Hair follicle dermal papilla cell (primary cell): ENCODE measurements around a stretch of chrX.

GRCh38 chrX:38358220-38358419 is 5.7 kb downstream of the OTC start:
- CAGE, long polyA plus RNA = no peak

GRCh38 chrX:38868664-38869696 is 67.7 kb downstream of the MID1IP1 start:
- CAGE, long polyA plus RNA = no peak

GRCh38 chrX:38987155-38987492 is 185.9 kb downstream of the MID1IP1 start:
- CAGE, long polyA plus RNA = no peak

- CAGE, long polyA plus RNA = no peak
Measured at GRCh38 chrX:39296571-39297124, 495.4 kb downstream of the MID1IP1 start.

DNA sequence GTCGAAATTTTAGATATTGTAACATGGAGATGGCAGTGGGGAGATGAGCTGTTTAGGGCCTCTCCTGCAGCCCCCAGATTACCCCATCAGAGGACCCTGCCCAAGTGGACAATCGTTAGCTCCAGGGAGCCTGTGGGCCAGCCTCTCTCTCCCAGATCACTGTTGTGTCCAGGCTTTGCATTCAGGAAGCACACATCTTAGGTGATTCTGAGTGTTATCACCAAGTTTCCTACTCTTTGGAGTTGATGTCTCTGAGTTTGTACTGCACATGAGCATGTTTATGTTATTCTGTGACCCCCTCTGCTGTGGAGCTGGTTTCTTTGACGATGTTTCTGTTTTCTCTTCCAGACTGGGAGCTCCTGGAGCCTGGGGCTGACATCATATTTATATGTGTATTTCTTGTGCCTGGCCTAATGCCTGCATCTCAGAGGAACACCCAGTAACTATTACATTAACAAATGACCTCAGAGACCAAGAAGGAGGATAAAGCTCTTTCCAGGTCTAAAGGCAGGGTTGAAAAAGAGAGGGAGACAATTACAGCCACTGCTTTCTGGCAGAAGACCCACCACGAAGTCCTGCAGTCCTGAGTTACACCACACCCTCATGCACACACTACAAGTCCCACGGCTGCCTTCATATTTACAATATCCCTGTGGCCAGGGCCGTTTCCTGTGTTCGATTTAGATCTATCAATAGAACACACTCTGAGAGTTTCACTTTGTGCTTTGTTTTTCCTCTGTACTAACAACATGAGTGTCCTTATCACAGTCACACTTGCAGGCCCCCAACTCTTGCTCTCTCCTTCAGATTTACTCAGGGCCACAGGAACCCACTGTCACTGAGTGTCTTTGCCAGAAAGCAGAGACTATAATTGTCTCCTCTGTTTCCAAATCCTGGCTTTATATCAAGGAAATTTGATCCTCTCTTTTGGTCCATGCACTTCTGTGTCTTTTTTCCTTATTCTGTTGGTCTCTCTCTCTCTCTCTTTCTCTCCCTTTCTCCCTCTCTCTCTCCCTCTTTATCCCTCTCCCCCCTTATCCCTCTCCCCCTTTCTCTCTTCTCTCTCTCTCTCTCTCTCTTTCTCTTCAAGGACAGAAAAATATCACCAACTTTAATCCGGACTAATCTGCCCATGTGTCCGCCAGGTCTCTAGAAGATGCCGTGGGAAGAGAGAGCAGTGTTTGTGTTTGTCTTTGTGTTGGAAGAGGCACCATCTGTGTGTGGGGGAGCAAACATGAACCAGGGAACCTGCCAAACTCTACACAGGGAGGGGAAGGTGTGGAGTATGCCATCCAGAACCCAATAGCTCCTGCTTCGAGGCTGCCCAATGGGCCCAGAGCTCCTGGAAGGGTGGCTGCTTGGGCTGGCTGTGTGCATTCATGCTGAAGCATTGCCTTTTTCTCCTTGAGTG is 535.6 kb downstream of the MID1IP1 start:
- CAGE, long polyA plus RNA = no peak

GRCh38 chrX:39477489-39478262 is 620.1 kb downstream of the BCOR start:
- CAGE, long polyA plus RNA = no peak

- CAGE, long polyA plus RNA = no peak
Measured at GRCh38 chrX:39491480-39491924, 606.3 kb downstream of the BCOR start.

- CAGE, long polyA plus RNA = no peak
Measured at GRCh38 chrX:39534125-39534435, 563.7 kb downstream of the BCOR start.

DNA sequence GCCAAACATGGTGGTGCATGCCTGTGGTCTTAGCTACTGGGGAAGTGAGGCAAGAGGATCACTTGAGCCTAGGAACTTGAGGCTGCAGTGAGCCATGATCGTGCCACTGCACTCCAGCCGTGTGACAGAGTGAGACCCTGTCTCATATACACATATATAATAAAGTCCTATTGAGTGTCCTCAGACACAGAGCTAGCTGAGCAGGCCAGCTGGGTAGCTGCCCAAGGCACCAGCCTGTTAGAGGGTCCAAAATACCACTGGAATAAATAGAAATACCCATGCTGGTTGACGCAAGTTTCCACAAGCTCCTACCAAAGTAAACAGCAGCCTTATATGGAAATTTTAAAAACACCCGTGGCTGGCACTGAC is 348.7 kb downstream of the BCOR start:
- CAGE, long polyA plus RNA = no peak

DNA sequence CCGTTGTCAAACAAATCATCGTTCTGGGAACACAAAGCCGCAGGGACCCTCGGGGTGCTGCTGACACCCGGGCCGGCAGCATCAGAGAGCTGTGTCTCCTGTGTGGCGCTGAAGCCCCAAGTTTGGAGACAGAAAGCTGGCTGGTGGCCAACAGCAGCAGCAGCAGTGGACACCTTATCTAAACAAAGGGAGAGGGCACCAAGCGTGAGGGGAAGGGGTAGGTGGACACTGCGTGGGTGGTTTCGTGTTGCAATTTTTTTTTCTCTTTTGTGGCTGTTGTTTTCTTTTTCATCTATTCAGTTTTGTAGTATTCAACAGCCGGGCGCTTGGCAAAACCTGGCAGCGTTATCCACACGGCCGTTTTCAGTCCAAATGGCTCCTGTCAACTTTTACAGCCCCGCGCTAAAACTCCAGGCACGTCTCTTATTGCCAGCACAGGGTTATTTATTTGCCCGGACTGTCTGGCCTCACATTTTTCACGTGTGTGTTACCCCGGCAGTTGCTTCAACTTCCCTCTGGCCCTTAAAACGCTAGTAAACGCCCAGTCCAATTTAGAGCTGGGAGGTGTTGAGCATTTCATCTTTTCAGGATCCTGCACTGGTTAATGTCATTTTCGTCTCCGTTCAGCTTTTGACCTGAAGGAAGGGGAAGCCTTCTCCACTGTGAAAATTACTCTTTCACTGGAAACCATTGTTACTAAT is 192.2 kb downstream of the BCOR start:
- CAGE, long polyA plus RNA = no peak

- CAGE, long polyA plus RNA = no peak
Measured at GRCh38 chrX:39983642-39984664, 113.8 kb downstream of the BCOR start.

DNA sequence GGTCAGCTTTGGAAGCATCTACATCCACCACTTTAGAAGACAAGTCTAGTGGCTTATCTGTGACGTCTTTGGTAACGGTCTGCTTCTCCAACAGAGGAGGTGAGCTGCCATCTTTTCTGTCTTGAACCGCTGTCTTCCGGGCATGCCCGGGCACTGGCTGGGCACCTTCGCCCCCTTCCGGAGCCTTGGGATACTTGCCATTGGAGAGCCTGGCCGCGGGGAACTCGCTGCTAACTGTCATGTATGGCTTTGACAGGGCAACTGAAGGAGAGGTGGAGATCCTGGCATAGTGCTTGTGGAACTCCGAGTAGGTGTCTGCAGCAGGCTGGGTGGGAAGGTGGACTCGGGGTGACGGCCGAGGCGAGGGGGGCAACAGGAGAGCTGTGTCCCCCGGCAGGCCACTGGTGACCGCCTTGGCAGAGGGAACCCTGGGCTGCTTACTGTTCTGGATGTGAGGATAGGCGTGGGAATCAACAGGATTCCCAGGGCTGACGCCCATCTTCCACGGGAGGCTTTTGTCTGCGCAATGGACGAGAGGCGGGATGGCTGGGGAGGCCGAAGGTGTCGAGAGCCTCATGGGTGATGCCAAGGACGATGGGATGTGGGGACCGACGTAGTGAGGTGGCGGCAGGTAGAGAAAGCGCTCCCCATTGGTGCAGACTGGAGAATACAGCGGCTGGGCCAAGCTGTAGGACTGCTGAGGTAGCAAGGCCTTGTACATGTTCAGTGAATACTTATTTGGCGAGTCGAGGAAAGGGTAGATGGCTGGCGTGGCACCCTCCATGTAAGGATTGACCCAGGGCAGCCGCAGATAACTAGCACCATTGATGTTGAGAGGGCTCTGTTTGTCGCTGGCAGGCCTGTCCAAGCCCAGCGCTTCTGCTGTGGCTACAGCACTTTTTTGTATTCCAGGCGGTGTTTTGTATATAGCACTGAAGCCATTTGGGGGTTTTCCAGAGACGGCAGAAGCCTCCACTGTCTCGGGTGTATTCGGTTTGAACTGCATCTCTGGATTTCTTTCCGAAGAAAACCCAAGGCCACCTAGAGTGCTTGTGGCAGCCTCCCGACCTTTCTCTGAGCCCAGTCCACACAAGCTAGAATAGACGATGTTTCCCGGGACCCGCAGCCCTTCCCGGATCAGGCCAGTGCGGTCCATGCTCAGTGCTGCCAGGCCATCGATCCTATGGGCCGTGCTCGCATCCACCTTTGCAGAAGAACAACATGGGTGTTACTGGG is 23.4 kb downstream of the BCOR start:
- CAGE, long polyA plus RNA = no peak

GRCh38 chrX:40085010-40085702 is 12.6 kb downstream of the BCOR start:
- CAGE, long polyA plus RNA = no peak

DNA sequence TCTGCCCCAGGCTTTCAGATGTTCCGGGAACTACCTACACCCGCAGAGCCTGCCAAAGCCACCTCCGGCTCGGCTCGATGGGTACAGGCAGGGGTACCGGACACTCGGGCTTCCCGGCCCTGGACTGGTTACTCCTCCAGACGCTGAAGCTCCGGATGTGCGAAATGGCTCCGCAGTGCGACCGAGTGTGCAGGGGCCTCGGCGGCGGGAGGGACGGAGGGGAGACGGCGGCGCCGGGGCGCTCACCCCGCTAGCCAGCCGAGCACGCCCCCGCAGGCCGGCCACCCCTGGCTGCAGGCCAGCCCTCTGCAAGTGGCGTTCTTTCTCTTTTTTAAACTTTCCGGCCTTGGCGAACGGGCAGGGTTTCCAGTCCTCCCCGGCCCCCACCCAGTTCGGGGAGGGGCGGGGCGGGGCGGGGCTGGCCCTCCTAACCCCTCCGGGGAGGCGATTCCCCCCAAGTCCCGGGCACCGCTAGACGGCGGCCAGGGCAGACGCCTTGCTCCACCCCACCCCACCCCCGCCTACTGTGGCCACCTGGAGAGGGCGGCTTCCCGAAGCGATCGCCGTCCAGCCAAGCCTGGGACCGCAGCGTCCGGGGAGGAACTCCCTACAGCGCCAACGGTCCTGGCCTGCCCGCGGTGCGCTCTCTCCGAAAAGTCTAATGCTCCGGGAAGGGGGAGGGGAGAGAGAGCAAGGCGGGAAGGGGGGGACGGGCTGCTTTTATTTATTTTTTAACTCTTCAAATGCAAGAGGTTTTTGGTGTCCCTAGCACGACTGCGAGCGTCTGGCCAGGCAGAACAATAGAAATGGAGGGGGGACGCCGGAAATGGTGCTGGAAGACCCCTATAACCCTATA is 7.5 kb downstream of the BCOR start:
- CAGE, long polyA plus RNA = no peak

GRCh38 chrX:40117651-40118446 is 20.1 kb upstream of the BCOR start:
- CAGE, long polyA plus RNA = no peak

DNA sequence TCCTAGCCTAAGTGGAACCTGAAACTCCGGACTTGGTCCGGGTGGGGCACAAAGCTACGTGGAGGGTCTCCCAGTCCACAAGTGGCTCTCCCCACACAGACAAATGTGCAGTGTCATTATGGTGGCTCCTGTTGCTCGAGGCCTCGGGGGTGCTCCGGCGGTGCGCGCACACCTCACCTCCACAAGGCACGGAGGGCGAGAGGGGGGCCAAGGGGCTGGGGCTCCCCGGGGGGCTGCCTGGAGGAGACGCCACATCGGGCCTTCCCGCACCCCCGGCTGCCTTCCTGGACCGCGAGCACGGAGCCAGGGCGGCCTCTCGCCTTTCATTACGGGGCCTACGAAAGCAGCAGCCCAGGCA is 70.7 kb upstream of the BCOR start:
- CAGE, long polyA plus RNA = no peak

DNA sequence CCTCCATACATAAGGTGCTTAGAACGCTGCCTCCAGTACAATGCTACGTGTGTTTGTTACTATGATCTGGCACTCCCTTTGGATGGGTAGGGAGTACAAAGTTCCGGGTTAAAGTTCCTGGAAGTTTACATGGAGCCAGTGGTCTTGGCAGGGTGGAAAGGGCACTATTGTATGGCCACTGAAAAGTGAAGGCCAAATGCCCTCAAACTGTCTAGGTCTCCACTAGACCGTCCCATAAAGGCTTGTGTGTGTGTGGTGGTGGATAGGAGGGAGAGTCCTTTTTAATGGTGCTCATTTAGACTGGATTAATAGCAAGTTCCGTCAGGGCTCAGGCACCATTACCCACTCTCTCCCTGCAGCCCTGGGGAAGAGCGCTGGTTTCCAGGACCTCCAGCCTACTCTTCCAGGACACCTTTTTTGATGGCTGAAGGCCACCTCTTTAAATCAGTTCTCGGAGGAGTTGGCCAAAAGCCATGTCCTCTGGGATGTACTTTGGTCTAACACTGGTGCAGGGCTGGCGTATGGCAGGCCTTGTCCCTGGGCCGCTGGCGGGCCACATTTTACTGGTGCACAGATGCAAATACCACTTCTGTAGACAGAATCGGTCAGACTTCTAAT is 75.7 kb upstream of the BCOR start:
- CAGE, long polyA plus RNA = no peak

DNA sequence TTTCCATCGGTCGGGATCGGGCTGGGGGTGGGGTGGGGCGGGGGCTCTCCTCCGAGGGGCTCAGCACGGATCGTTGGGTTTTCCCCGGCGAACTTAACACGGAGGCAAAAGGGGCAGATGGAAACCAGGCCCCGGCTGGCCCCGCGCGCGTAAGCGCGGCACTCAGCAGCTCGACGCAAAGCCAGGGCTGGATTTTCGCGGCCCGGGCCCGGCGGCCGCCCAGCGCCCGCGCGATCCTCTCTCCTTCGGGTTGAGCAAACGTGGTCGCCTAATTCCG is 77.3 kb upstream of the BCOR start:
- CAGE, long polyA plus RNA = no peak

- CAGE, long polyA plus RNA = no peak
Measured at GRCh38 chrX:40179350-40179658, 81.5 kb upstream of the BCOR start.

DNA sequence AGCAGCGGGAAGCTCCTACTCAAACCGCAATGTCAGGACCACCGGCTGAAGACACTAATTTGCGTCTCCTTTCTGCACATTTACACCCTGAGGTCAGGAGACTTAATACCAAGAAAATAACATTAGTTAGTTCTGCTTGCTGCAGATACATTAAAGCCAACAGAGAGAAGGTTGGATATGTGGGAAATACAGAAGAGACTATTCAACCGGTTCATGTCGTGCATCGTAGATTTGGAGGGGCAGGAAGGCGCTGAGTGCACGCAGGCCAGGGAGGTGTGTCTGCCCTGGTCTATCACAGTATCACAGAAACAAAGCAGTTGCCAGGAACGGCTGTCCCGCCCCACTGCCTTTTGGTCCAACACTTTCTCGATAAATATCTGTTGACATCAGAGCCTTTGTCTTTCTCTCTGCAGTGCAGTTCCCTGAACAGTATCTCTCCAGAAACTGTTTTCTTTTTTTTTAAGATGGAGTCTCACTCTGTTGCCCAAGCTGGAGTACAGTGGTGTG is 151.0 kb upstream of the BCOR start:
- CAGE, long polyA plus RNA = no peak